HT-29 (cell line): ENCODE measurements around the gene CPNE8.

DNA sequence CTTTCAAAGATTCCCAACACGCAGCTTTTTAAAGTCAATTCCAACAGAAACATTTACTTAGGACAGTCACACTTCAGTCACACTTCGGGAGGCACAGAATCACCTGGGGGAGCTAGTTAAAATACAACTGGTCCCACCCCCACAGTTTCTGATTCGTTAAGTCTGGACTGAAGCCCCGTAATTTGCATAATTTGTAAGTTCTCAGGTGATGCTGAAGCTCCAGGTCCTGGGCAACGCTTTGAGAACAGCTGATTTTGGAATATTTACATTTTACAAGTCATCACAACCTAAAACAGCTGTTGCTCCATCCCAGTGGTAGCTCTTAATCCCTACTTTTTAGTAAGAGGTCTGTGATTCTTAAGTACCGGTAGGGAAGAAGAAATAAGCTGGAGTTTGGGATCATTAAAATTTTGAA is 1.2 kb downstream of the IPO8 start:
- RAMPAGE, long total RNA, result no peak

- RAMPAGE, long total RNA, result no peak
Measured at GRCh38 chr12:30988794-30989369, 62.3 kb downstream of the TSPAN11 start.

DNA sequence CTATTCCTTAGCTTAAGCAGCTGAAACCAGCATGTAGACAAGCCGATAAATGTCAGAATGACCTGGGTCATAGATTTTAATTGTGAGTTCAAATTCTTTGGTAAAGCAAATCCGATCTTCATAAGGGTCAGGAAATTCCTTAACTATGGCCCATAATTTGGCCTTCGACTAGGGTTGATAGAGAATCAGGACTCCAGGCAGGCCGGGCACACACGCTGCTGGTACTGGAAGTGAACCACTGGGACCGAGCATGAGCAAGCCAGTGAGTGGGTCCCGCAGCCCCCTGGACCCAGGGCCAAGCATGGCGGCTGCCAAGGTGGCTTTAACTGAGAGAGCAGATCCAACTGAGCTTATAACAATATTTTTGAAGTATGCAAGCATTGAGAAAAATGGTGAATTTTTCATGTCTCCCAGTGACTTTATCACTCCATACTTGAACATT is 14.6 kb downstream of the SINHCAF start:
- RAMPAGE, long total RNA, result no peak

DNA sequence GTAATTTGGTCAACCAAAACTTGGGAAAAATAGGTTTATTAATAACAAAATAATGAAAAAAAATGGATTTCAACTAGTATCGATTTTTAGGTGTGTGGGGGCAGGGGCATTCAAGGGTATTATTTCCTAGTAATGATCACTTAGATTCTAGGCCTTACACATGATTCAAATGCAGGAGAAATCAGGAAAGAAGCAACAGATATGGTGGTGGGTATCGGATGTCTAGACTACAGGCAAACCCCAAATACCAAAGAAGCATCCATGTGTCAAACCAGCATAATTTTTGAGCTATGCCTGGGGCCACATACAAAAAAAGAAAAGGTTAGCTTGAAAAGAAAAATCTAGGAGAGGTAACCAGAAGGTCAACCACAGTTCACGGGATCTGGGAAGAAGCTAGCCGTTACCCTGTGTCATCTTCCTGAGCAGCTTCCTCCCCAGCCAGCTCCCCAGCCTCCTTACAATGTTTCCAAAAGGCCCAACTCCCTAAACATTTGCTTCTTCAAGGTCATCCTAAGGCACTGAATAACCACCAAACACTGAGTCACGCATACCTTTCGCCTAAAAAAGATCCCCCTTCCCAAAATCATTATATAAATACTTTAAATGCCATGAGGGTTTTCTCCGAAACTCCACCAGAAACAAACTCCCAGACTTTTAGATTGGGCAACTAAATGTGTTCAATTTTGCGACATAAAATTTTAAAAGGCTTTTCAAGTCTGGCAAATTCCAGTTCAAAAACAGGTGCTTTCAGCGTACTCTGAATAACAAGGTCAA is 3.1 kb downstream of the SINHCAF start:
- RAMPAGE, long total RNA, result no peak

- RAMPAGE, long total RNA, result no peak
Measured at GRCh38 chr12:31369477-31369964, 43.6 kb upstream of the SINHCAF start.

DNA sequence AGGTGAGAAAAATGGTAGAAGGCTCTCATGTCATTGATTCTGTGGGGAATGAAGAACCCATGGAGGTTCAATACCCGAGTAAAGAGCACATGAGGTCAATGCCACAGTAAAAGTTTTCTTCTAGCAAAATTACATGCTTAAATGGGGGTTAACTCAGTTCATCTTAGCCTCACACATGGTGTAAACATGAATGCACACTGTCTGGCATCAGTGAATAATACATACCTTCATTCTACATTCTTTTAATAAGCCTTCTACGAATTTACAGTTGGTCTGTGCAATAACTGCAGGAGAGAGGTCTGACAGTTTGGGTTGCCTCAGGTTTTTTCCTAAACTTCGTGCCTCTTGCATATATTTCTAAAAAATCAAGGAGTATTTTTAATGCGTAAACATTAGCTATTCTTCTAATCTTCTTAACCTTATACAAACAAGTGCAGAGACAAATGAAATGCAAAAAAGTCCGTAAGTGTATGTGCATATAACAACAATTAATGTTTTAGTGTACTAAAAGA is 100.2 kb upstream of the SINHCAF start:
- RAMPAGE, long total RNA, result no peak

DNA sequence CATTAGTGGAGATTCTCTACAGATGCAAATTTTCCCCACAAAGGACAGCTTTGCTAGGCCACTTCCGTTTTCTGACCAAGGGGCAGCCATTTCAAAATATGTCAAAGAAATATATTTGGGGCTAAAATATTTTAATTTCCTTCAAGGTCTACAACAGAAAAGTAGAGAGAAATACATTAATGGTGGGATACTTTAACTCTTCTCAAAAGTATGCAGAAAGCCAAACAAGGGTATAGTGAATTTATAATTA is 27.0 kb upstream of the AMN1 start:
- RAMPAGE, long total RNA, result no peak

- RAMPAGE, long total RNA, result no peak
Measured at GRCh38 chr12:31897784-31898445, 61.3 kb upstream of the RESF1 start.

DNA sequence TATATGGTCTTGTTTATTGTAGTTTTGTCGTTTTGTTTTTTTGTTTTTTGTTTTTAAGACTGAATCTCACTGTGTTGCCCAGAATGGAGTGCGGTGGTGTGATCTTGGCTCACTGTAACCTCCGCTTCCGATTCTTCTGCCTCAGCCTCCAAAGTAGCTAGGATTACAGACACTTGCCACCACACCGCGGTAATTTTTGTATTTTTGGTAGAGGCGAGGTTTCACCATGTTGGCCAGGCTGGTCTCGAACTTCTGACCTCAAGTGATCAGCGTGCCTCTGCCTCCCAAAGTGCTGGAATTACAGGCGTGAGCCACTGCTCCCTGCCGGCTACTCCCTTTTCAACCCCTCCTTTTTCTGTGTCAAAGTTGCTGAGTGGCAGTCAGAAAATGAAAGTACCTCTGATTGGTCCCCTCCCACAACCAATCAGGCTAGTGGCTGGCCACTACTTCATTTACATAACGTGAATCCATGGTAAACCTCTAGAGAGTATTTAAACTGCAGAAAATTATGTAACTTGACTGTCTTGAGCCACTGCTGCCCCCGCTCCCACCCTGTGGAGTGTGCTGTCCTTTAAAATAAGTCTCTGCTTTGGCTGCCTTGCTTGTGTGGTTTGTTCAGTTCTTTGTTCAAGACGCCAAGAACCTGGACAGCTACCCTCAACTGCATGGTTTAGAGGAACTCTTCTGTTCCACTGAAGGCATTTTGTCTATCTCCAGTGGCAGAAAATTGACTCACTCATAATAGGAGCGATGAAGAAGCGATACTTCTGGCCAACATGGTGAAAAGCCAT is 5.9 kb downstream of the RESF1 start:
- RAMPAGE, long total RNA, result no peak

DNA sequence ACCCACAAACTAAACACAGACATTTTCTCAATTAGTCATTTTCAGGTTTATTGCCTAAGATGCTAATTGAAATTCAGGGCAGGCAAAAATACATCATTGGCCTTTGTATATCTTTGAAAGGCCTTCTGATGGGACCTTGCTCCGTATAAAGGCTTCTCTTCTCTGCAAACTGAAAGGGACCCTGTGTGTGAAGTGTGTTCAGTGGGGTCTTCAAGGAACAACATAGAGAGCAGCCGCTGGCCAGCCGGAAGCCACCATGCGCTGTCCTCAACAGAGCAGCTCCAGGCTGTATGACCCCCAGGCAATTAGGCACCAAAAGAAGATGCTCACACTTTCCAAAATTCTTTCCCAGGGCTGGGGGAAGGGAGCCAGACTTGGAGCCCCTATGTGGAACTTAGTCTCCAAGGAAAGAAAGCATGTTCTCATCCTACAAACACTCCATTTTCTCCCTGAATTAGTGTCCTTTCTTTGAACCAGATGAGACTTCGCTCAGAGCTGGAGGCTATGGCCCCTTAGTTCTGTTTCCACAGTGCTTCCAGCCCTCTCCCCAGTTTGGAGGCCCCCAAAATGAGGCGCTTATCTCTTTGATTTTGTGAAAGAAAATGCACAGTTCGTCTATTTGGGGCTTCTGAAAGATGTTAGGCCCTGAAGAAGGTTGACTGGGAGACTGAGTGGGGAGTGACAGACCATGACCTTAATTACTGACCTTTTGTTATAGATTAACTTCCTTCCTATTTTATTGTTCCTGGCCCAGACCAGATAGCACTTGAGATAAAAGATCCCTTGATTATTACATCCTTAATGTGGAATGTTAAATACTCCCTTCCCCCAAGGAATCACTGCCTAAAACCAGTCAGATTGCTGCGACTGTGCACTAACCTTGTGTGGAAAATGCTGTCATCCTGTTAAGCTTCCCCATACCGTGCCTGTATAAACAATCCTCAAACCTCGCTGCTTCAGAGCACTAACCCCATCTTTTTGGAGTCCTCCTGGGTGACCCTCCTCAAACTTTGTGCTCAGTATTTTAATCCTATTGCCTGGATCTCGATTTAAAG is 128.3 kb upstream of the FGD4 start:
- RAMPAGE, long total RNA, result no peak

DNA sequence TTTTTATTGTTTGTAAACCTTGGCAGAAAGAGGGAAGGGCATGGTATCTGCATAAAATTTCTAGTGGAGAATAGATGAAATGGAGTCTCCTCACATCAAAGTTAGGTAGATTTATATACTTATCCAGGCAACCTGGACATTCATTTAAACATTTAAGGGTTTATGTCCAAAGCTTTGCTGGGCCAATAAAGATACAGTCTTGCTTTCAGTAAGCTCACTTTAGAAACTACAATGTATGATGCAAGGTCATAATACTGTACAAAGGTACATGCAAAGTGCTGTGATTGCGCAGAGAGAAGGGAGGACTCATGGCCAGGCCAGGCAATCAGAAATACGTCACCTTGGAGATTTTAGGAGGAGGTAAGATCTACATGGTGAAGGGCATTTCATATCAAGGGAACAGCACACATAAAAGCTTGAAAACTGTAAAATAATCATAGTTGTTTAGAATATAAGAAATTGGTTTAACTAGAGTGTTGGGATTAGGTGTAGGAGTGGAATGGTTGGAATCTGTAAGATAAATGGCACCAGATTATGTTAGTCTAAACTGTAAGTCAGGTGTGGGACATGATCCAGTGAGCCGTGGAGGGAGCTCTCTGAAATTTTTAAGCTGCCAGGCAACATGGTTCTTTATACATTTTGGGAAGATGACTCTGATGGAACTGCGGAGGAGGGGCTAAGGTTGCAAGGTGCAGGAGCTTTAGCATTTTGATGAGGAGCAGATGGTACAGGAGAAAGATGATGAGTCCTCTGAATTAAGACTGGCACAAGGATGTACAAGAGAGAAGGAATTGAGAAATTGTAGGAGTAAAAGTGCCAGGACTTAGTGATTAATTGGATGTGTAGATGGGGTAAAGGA is 113.7 kb downstream of the FGD4 start:
- RAMPAGE, long total RNA, result no peak

DNA sequence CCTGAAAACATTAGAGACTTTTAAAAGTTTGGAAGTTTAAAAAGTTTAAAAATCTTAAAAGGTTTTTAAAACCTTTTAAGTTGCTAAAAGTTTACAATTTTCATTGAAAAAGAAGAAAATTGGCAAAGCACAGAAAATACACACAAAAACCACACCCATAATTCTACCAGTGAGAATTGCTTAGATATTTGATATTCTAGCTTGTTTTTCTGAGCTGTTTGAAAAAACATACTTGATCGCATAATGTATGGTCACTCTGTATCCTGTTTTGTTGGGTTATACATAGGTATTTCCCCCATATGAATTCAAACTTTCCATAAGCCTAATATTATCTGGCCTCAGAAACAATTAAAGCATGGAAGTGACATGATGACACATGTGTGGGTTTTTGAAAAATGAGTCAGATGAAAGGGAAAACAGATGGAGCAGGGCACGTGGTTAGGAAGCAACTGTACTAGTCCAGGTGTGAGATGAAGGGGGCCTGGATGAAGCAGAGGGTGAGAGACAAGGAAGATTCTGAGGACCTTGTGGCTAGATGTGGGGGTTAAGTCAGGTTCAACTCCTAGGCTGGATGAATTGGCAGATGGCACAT is 92.8 kb upstream of the DNM1L start:
- RAMPAGE, long total RNA, result no peak

DNA sequence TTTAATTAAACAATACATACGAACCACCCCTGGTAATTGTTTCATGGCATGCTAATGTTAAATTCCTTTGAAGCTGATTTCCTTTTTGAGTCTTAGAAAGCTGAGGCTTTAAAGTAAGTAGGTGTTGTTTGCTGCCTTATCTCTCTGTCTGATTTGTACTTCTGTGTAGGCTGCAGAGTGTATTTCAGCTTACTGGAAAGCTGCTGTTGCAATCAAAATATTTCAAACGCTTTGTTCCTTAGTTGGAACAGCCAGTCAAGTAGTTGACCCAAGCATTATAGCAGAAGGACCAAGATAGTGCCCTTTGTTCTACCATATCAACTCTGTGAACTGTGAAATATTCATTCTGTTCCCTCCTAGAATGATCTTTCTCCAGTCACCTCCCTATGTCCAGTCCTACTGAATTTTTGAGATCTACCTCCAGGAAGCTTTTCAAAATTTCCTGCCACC is 3.1 kb downstream of the PKP2 start:
- RAMPAGE, long total RNA, result no peak

DNA sequence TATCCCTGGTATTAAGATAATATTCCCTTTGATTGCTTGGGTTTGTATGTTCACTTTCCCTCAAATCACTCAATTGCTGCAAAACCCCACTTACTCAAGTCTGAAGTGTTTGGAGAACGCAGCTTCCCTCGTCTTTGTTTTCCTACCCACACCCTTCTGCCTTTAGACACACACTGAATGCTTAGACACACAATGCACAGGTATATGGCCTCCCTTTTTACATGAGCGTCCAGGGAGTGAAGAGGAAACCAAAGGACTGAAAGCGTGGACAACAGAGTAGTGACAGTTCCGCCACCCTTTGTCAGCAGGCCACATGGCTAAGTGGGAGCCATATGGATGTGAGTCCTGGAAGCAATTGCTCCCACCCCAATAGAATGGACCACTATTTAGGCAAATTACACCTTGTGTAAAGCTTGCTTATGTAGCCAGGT is 1.3 kb upstream of the PKP2 start:
- RAMPAGE, long total RNA, result no peak

- RAMPAGE, long total RNA, result no peak
Measured at GRCh38 chr12:38905352-38905849, at the start of gene CPNE8. Gene CPNE8, minus strand, starts transcription at chr12:38905591.

- RAMPAGE, long total RNA, result no peak
Measured at GRCh38 chr12:40033274-40033788, 72.5 kb downstream of the SLC2A13 start.

DNA sequence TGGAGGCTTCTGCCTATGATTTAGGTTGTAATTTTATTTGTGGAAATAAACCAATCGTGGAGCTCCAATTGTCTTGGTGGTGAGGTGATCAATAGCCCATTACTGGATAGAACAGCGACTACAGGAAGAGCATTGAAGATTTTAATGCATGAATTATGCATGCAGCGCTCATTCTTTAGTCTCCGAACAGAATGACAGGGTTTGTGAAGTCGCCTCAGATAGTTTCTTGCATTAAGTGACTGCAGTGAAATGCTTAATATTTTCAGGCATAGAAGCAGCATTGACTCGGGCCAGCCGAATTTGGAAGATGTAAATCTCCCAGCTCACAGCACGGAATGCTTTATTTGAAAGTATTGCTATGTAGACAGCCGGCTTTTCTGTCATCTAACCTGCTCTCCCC is 135.5 kb downstream of the CNTN1 start:
- RAMPAGE, long total RNA, result no peak

DNA sequence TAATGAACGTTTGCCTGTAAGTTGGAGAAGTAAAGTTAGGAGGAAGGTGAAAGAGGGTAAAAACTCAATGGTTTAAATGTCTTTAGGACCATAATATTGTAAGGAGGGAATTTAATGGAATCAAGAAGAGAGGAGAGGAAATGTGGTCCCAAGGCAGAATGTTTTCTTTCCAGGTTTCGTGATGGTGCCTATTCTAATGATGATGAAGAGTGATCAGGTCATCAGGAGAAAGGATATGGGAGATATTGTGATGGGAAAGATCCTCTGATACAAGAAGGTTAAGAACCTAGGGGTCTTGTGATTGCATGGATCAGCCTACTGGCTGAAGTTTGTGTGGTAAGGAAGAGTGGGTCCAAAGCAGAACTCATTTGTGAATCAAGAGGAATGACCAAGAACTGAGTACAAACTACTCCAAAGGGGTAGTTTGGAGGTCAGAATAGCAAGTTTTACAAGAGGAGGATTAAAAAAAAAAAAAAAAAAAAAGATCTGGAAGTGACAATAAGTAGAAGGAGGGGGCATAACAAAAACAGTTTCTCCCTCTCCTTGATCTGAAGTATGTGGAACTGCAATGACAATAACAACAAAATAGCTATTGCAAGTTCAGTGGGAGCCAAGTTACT is 144.3 kb downstream of the PDZRN4 start:
- RAMPAGE, long total RNA, result no peak

GRCh38 chr12:41485115-41485650 is 297.1 kb downstream of the PDZRN4 start:
- RAMPAGE, long total RNA, result no peak

GRCh38 chr12:42364688-42365046 is 38.7 kb downstream of the PPHLN1 start:
- RAMPAGE, long total RNA, result no peak